Ureter (tissue), 1 donor: ENCODE results near the genes SLC25A40, CFAP69, CLDN12, ANKIB1 and GATAD1.

- PRO-cap: bidirectional peak, plus-strand start at chr7:87876493, minus-strand start at chr7:87876285
Measured at GRCh38 chr7:87876008-87876814, at the start of gene SLC25A40. TSS of gene SLC25A40 (minus strand) at chr7:87876360.

GRCh38 chr7:88229483-88230094, 9.8 kb upstream of the SRI start:
- PRO-cap: no peak

DNA sequence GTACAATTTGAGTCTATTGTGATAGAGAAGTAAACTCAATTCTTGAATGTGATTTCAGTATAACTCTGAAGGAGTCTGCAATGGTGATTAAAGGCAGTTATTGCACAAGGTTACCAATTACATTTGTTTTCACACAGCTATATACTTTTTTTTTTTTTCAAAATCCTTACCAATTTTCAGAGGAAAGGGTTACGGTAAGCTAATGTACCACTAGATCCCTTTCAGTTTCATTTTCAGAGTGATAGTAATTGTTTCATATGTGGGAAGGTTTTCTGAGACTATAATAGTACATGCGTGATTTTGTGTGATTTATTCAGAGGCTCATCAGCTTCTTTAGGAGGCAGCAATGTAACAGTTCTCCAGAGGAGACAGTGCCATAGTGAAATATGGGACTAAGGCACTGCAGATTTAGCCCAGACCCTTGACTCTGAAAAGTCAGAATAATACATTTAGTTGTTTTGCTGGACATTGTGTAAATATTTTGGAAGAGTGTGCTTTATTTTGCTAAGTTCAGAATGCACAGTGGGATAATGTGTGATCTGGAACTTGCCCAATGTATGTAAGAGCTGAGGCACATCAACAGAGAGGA, 207.4 kb upstream of the TEX47 start:
- PRO-cap: no peak

DNA sequence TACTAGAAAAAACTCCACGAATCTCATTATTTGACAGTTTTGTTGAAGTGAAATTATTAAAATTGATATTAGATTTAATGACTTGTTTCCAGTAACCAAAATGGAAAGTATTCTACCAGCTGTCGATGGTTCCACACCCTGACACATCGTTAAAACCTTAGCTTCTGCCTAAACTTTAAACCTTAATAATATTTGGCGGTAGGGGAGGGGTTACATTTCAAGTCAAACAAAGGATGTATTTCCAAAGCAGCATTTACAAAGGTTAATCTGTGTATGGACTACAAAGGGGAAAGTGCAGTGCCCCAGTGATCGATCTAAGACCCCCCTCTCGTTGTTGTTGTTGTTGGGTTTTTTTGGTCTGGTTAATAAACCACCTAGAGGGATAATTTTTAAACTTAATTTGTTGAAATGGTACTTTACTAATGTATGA, 1.1 kb upstream of the STEAP2 start:
- PRO-cap: no peak

DNA sequence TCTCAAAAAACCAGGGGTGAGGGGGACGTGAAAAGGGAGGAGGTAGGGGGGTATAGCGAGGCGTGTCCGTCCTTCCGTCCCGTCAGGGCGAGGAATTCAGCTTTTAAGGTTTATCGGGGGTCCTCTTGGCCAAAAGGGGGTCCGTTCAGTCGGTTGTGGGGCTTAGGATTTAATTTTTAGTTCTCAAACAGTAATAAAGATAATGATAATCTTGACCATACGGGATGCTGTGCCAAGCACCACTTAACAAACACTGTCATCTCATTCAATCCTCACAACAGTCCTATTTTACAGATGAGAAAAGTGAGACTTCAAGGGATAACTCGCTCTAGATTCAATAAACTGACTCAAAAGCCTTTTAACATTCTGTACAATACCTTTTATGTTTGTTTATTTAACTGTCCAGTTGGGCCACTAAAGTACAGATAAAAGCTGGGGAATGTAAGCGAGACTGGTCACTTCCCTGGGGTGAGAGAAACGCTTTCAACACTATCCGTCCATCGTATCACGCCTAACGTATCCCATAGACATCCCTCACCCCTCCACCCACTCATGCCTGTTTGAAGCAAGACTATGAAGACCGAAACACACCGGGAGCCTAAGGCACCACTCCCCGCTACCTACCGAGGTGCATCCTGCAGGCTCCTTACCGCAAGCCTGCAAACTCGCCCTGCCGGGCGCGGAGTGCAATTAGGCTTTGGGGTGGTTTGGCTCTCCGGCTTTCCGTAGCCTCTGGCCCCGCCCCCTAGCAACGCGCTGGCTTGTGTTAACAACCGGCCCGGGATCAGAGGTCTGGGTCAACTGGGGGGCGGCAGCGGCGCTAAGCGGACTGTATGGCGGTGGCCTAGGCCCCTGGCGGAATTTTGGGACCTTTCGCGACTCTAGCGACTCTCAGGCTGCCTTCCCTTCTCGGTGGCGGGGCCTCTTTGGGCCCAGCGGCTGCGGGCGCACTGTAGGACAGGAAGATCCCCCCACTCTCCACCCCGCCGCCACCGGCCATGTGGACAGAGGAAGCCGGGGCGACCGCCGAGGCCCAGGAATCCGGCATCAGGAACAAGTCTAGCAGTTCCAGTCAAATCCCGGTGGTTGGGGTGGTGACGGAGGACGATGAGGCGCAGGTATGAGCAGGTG, at the start of gene CFAP69:
Gene CFAP69, plus strand, starts transcription at position 748 of the 1,131 bp plus-strand sequence.
- PRO-cap: no peak

- PRO-cap: no peak
Measured at GRCh38 chr7:90250638-90251779, 6.0 kb downstream of the CFAP69 start.

GRCh38 chr7:90266416-90267308, 21.7 kb downstream of the CFAP69 start:
- PRO-cap: no peak

DNA sequence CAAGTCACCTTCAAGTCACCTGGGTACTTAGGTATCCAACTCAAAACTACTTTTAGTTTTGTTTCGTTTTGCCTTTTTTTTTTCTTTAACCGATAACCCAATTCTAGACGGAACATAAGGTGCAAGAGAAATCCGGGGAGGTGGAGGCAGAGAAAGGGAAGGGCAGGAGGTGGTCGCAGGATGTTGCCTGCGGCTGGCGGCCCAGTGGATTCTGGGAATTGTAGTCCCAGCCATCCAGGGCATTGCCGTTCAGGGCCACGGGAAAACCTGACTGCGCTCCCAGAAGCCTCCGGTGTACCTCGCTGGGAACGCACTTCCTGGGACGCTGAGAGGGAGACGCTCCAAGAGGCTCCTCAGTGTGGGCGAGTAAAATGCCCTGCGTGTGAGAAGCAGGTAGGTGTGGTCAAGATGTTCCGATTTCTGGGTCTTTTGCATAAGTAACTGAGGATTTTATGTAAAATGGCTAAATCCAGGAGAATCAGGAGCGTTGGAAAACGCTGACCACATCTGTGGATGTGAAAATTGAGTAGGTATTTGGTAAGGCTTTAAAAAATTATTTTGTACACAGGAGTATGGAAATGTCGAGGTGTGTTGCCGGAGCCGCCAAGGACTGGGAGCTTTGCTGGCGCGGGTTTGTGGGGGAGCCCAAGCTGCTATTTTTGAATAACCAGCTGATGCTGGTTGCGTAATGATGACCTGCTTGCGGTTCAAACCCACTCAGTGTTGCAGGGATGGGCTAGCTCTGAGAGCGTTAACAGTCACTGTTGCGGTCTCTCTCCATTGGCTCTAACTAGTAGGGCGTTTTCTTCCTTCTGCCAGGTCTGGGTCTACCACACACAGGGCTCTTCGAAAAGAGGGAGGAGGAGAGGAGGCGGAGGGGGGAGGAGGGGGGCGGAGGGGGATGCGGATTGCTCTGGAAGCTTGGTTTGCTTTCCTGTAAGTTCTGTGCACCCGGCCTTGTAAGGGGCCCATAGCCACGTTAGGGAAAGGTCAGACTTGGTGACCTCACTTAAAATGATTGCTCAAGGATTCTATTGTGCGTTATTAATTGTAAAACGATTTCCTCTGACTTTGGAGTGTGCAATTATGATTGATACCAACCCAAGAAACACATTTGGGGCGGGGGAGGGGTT, at the start of gene CLDN12:
Gene CLDN12, plus strand, starts transcription at position 305 of the 1,133 bp plus-strand sequence.
- PRO-cap: bidirectional peak, plus-strand start at position 318 of the sequence, minus-strand start at position 203 of the sequence; bidirectional peak, plus-strand start at position 751 of the sequence, minus-strand start at position 635 of the sequence

DNA sequence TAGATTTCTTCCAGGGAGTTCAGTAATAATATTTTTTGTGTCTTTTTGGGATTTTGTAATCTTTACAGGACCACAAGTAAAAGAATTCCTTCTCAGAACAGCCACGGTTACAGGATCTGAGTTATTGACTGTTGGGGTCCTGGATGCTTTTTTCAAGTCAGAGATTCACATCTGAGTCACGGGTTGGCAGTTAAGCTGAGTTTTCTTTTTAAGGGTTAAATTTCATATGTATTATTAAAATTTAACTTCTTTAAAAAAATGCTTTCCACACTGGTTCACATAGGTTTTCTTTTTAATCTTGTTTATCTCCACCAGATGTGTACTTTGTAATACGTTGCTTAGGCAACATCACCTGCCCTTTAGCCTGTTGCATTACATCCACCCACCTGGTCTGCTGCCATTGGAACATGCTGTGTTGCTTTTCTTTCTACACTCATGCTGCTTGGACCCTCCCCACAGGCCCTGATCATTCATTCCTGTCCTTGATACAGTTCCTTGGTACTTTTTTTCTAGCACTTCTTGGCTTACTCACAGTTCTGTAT, 124.7 kb downstream of the CDK14 start:
- PRO-cap: no peak

DNA sequence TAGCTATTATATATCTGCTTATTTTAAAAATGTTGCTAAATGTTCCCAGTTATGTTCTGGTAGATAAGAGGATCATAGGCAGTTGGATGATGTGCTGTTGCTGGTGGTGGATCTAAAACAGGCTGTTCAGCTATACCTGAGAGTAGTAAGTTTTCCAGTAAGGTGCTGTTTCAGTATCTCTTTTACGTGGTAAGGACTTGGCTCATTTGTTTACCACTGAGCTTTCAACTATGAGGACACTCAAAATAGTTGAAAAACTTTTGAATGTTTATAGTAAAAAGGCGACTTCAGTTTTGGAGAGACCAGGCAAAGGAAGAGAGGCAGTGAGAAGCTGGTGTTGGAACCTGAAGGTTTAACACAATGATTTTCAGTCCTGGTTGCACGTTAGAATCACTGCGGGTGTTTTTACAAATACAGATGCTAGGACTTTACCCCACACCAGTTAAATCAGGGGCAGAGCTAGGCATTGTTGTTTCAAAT, 181.0 kb downstream of the CDK14 start:
- PRO-cap: no peak

DNA sequence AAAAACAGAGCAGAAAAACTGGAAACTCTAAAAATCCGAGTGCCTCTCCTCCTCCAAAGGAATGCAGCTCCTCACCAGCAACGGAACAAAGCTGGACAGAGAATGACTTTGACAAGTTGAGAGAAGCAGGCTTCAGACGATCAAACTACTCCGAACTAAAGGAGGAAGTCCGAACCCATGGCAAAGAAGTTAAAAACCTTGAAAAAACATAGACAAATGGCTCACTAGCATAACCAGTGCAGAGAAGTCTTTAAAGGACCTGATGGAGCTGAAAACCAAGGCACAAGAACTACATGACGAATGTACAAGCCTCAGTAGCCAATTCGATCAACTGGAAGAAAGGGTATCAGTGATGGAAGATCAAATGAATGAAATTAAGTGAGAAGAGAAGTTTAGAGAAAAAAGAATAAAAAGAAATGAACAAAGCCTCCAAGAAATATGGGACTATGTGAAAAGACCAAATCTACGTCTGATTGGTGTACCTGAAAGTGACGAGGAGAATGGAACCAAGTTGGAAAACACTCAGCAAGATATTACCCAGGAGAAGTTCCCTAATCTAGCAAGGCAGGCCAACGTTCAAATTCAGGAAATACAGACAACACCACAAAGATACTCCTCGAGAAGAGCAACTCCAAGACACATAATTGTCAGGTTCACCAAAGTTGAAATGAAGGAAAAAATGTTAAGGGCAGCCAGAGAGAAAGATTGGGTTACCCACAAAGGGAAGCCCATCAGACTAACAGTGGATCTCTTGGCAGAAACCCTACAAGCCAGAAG, 211.6 kb downstream of the CDK14 start:
- PRO-cap: no peak

- PRO-cap: unidirectional peak, plus-strand start at chr7:91263535; bidirectional peak, plus-strand start at chr7:91263600, minus-strand start at chr7:91263598
Measured at GRCh38 chr7:91263390-91263659, 908 bp upstream of the FZD1 start.

GRCh38 chr7:91952853-91953396, 12.3 kb downstream of the AKAP9 start:
- PRO-cap: no peak

DNA sequence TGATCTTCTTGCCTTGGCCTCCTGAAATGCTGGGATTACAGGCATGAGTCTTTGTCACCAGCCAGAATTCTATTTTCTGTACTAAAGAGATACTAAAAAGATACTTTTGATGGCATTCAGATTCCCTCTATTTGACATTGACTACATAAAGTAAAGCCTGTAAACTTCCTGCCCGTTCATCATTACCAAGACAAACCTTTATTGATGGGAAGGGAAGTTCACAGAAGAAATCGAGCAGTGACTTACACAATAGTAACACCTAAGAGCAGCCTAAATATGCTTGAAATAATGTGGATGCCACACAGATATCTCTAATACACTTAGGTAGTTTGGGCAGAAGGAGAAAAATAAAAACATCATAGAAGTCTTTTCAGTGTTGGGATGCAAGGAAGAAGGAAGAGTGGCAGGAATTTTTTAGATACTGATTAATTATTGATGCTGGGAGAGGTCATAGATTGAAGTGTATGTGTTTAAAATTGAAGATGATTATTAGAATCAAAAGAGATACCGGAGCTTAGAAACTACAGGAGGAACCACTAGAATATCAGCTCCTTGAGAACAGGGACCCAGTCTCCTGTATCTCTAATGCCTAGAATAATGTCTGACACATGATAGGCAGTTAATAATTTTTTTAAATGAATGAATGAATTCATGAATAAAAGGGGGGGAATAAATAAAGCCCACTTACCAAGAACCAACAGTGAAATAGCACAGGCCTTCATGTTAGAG, 65.9 kb downstream of the AKAP9 start:
- PRO-cap: no peak

- PRO-cap: no peak
Measured at GRCh38 chr7:92142595-92143022, 8.3 kb upstream of the CYP51A1 start.

DNA sequence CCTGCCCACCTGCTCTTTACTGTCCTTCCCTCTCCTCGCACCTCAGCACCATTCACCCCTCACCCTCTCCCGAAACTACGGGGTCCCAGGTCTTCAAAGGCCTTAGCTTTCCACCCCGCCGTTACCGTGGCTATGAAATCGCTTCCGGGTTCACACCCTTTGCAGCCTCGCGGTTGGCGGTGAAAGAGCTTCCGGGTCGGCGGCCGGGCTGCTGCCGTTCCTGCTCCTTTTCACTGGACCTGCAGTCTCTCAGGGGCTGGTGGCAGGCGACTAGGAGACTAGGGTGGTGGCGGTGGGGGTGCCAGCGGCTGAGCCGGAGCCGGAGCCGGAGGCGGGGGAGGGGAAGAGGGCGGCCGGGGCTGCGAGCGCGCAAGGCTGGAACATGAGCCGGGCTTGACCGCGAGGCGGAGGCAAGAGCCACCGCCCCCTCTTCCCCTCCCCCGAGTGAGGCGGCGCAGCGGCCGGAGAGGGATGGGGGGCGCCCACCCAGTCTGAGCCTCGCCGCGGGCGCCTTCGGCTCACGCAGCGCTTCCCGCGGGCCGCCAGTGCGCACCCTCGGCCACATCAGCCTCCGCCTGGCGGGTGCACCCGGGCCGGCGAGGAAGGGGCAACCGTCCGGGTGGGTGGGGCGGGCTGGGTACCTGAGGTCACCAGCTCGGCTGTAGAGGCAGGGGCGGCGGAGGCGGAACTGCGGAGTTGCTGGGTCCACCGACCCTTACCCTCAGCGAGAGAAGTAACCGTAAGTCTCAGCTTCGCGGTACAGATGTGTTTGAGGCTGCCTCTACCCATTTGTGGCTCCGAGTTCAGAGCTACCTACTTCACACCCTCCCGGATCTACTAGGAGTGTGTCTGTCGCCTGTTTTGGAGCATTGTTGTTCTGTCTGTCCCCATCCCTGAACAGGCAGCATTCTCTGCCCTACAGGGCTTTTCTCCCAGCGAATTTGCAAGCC, at the start of gene ANKIB1:
Gene ANKIB1, plus strand, starts transcription at position 194 of the 950 bp plus-strand sequence.
- PRO-cap: bidirectional peak, plus-strand start at position 443 of the sequence, minus-strand start at position 120 of the sequence

DNA sequence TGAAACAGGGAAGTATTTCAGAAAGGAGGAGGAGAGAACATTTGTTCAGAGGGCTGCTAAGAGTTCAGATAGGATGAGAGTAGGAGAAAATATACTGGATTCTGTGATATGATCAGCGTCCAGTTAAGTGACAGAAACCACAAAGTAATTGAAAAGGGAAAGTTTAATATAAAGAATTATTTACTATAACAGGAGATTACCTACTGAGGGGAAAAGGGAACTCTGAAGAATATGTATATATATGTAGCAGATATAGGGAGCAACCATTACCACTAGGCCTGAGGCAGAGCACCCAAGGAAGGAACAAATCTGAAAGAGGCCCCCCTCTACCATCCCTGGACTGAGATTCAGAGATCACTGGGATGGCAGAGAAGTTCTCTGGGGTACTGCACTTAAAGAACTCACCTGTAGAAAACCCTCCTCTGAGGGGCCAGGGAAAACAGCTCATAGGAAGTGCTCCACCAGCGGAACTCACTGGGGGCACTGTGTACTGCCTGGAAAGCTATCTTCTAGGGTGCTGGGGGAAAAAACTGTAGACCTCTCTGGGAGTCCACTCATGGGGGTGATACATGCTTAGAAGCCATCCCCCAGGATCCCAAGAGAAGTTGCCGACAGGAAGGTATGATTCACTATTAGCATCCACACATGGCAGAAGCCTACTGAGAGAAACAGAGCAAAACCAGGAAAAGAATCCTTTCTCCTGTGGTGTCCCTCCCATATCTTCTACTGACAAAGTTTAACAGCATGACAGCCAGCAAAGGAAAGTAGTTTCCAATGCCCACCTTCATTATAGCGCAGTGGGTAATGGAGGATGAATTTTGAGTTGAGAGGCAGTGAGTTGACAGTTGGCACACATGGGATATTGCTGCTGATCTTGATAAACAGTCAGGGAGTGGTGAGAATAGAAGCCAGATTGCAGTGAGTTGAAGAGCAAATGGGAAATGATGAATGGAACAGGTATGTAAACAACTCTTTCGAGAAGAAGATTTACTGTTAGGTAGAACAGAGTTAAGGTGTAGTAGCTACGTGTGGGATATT, 20.7 kb downstream of the ANKIB1 start:
- PRO-cap: no peak

DNA sequence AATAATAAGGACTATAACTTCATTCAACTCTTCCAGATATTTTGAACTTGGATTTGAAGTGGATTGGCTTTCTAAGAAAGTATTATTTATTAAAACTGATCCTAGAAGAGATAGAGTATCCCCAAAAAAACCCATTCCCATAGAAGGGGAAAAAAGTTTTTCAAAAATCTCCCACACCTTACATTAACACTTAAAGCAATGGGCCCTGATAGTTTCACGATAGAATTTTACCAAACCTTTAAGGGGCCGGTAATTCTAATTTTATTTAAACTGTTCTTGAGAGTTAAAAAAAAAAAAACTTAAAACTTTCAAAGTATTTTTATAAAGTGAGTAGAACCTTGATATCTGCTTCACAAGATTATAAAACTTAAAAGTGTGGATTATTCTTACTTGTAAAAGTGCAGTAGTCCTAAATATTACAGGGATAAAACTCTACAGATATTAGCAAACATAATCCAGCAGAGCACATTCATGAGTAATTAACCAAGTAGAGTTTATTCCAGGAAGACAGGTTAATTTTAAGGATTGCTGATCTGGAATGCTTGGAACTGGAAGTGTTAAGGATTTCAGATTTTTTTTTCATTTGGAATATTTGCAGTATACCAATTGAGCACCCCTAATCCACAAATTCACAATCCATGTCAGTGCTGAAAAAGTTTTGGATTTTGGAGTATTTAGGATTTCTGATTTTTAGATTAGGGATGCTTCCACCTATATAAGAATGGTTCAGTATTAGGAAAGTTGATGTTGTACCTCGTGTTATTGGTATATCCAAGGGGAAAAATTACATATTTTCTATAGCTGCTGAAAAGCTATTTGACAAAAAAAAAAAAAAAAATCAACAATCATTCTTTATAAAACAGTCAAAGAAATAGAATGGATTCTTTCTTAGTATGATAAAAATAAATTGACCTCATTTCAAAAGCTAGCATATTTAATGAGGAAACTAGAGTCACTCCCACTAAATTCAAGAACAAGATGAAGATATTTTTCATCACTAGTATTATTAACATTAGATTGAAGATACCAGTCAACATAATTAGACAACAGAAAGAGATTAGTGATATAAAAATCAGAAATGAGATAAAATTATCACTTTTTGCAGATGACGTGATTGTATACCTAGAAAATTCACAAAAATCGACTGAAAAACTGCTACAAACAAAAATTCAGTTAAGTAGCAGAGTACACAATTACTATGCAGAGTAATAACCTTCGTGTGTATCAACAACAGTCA, 69.2 kb upstream of the GATAD1 start:
- PRO-cap: no peak

DNA sequence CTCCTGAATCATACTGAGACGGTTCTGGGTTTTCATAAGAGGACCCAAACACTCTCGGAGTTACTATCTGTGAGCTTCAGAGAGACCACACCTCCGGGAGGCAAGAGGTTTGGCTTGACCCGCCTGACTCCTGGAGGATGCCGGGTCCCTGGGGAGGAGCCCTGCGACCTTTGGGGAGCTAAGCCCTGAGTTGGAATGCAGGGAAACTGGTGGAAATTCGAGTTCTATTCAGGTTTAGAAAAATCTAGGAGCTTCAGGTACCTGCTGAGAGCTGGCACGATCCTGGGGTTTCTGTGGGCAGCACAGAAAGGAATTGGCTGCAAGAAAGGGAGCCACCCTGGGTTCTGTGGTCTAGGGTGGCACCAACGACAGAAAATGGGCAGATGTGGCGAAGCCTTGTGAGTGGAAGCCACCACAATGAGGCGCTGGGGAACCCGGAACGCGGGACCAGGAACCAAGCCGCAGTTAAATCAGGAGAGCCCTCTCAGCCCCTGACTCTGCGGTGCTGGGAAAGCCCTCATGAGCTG, 21.8 kb upstream of the GATAD1 start:
- PRO-cap: no peak

GRCh38 chr7:92447027-92447858, at the start of gene GATAD1:
TSS of gene GATAD1 (plus strand) at chr7:92447482.
- PRO-cap: unidirectional peak, plus-strand start at chr7:92447456